Astrocyte (in vitro differentiated cells and primary cell): ENCODE measurements around a stretch of chr14.

- PRO-cap: no peak
- RRBS, 2 experiments: no CpG with 5 or more reads among the region's 11 CpGs
Measured at GRCh38 chr14:89255760-89256556, 161.1 kb downstream of the FOXN3 start.

DNA sequence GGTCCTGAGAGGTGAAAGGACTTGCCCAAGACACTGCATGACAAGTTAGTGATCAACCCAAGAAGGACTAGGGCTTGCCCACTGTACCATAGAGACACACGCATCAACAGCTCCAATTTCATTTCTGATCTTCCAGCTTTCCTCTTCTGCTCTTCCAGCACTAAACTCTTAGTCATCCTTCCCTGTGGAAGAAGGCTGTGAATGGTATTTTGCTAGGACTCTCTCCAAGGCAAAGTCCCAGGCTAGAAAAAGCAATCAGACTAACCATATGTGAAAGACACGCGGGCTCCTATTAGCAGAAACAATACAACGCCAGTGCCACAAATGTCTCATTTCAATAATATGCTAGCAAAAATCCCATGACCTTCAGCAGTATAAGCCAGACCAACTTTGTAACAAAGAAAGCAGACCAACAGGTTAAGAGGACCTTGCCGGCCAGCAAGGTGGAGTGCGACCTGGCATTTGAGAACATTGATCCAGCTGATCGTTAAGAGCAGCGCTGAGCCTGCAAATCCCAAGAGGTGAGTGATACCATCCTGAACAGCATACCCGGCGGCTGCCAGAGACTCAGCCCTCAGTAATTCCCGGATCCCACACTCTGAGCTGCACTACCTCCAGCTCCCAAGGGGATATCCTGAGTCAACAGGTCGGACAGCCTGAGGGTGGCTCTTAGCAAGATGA, 132.6 kb downstream of the FOXN3 start:
- PRO-cap: no peak
- RRBS, 2 experiments: no CpG with 5 or more reads among the region's 12 CpGs

DNA sequence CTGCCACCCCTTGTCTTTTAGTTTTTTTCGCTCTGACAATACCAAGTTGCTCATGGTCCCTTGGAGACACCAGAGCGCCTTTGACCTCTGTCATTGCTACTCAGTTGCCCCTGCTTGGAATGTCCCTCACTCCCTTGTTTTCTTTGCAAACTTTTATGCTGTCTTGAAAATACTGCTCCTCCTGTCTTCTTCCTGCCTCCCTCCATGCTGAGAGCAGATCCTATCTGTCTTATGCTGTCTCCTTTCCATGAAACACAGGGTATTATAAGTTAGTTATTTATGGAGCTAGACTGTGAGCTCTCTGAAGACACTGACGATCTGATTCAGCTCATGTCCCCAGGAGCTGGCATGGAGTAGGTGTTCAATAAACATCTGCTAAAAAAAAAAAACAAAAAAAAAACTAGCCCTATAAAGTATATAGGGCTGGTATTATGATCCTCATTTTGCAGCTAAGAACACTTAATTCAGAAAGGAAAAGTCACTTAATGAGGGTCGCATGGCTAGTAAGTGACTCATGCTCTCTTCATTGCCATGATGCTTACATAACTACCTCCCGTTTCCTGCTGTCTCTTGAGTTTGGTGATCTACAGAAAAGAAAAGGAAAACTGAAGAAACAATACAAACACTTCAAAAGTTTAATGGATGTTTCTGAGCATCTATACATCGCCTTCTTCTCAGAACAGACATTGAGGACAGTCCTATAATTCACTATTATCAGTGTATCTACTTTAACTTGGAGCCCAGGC, 113.7 kb downstream of the FOXN3 start:
- PRO-cap: no peak
- RRBS, 2 experiments: no CpG with 5 or more reads among the region's 6 CpGs

- PRO-cap: no peak
- RRBS, 2 experiments: no CpG with 5 or more reads among the region's 6 CpGs
Measured at GRCh38 chr14:89366550-89366899, 50.5 kb downstream of the FOXN3 start.

- PRO-cap: no peak
- RRBS, 2 experiments: no CpG with 5 or more reads among the region's 27 CpGs
Measured at GRCh38 chr14:89367086-89368147, 49.6 kb downstream of the FOXN3 start.

GRCh38 chr14:89402855-89403376, 14.1 kb downstream of the FOXN3 start:
- PRO-cap: no peak
- RRBS, 2 experiments: no CpG with 5 or more reads among the region's 9 CpGs

DNA sequence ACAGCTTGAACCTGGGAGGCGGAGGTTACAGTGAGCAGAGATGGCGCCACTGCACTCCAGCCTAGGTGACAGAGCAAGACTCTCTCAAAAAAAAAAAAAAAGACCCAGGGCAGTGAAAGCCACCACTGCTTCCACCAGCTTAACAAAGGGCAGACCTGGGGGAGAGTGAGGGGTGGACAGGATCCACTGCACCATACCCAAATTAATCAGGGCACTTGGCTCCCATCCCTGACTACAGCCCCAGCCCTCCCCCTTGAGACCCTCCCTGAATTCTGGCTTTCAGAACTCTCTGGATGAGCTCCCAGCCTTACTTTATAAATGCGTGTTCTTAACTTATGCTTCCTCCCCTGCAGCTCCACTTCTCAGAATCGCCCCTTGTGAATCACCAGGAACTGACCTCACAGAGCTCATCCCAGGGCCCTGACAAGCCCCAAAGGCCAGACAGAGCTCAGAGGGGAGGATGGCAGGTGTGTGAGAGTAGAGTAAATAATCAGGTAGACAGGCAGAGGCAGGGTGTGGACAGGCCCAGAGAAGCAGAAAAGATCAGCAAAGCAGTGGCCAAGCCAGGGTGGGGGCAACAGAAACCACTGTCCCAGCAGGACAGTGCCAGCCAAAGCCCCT, 68.1 kb upstream of the FOXN3 start:
- PRO-cap: no peak
- RRBS, 2 experiments: no CpG with 5 or more reads among the region's 4 CpGs

DNA sequence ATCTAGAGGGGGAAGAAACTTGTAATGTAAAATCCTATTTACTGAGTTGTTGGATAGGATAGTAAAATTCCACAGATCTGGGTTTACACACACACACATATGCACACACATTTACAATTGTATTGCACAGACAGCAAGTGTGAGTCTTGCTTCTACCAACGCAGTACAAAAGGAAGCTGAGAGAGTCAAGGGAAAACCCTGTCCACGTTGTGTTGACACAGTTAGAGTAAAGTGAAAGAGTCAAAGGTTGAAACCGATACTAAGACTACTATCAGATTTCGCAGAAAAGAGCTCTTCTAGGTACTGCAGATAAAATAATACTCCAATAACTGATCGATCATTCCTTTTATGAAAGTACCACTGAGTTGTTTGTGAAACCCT, 224.4 kb upstream of the FOXN3 start:
- PRO-cap: no peak
- RRBS, 2 experiments: no CpG with 5 or more reads among the region's 5 CpGs

GRCh38 chr14:89648445-89649159, 231.6 kb upstream of the FOXN3 start:
- PRO-cap: no peak
- RRBS, 2 experiments: no CpG with 5 or more reads among the region's 5 CpGs

DNA sequence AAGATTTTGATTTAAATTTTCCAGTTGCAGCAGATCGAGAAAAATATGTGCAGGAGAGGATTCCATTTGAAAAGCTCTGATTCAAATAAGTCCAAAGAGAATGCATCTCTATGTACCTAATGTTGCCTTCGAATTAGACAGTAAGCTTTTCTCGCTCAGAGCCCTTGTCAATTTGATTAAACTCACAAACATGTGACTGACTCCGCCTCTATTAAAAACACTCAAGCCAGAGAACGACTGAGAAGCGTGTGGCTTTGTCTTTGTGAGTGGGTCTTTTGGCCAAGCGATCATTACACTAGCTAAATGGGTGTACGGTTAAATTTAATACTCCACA, 253.9 kb downstream of the EFCAB11 start:
- PRO-cap: no peak
- RRBS, 2 experiments: no CpG with 5 or more reads among the region's 8 CpGs

GRCh38 chr14:89773322-89773849, 181.1 kb downstream of the EFCAB11 start:
- PRO-cap: no peak
- RRBS, 2 experiments: no CpG with 5 or more reads among the region's 10 CpGs

GRCh38 chr14:90060958-90061547, 741 bp upstream of the KCNK13 start:
- PRO-cap: no peak
- RRBS, 2 experiments: 2 to 3% methylated on average over 17 to 34 of the region's 50 CpGs

DNA sequence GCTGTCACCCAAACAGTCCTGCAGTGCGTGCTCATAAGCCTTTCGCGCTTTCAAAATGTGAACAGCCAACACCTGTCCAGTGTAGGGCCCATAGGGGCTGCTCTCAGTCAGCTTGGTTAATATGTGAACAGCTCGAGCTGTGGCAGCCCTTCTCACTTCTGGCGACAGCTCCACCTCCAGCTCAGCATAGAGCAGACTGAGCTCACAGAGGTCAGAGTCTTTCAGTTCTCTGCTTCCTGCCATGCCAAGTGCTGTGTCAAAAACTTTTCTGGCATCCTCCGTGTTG, 32.3 kb downstream of the PSMC1 start:
- PRO-cap: no peak
- RRBS, 2 experiments: no CpG with 5 or more reads among the region's 6 CpGs

- PRO-cap: no peak
- RRBS, 2 experiments: no CpG with 5 or more reads among the region's 6 CpGs
Measured at GRCh38 chr14:90388351-90388774, 8.5 kb upstream of the CALM1 start.

GRCh38 chr14:90401080-90401736, 4.4 kb downstream of the CALM1 start:
- PRO-cap: no peak
- RRBS, 2 experiments: no CpG with 5 or more reads among the region's 12 CpGs

DNA sequence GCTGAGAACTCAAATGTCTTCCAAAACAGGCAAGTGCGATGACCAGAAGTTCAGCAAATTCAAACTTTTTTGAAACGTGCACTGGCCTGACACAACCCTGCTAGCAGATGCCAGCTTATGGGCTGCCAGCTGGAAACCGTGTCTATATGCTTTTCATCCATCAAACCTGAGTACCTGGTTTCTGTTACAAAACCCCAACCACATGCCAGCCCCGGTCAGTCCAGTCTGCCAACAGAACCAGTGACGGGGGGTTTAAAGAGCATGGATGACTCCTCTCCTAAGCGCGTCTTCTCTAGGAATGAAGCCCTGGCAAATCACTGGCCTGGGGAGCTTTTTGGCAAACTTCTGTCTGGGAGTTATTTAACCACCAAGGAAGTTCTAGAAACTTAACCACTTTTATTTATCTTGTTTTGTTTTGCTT, 189.6 kb downstream of the TTC7B start:
- PRO-cap: no peak
- RRBS, 2 experiments: no CpG with 5 or more reads among the region's 7 CpGs

GRCh38 chr14:90627352-90628368, 188.6 kb downstream of the TTC7B start:
- PRO-cap: no peak
- RRBS, 2 experiments: no CpG with 5 or more reads among the region's 20 CpGs

GRCh38 chr14:90698281-90698878, 117.8 kb downstream of the TTC7B start:
- PRO-cap: no peak
- RRBS, 2 experiments: no CpG with 5 or more reads among the region's 8 CpGs

- PRO-cap: no peak
- RRBS, 2 experiments: no CpG with 5 or more reads among the region's 2 CpGs
Measured at GRCh38 chr14:90969679-90970362, 90.6 kb downstream of the RPS6KA5 start.

- PRO-cap: no peak
- RRBS, 2 experiments: no CpG with 5 or more reads among the region's 2 CpGs
Measured at GRCh38 chr14:91009094-91009489, 51.3 kb downstream of the RPS6KA5 start.